Spinal cord (tissue), 3 donors: Measurements from ENCODE around the gene EPB41L4B.

GRCh38 chr9:107488257-107488518 lies 1.4 kb downstream of the KLF4 start:
- PRO-cap = no peak
- RAMPAGE, long total RNA = no peak

DNA sequence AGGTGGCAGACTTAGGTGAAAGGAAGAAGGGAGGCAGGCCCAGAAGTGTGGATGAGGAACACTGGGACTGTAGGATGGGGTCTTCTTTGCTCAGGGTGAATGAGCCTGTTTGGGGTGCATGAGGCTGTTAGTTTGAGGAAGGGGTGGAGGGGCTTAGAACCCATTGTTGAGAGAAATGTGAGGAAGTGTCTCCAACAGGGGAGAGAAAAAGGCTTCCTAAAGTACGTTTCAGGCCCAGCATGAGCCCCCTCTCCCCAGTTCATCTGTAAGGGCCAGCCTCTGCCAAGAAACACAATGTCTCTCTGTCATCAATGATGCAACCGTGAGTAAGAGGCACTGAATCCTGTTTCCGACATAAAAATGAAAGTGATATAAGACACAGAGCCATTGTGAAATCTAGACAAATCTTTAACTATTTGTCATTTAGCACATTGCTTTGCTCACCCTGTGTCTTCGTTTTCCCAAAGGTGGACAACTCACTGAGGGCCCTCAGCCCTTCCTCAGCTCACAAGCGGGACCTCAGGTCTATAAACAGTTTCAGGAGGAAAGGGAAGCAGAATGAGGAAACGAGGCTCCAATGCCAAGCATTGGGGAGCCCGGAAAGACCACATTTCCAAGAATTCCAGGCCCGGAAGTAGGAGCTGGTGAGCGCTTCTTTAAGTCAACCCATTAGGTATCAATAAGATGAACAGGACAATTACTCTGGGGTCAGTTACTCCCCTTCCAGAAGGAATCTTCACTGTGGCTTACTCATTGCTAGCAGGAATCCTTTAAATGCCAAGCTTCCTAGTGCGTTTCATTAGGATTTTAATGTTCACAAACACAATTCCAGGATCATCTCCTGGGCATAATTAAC lies 58.9 kb upstream of the KLF4 start:
- PRO-cap = no peak
- RAMPAGE, long total RNA = no peak

GRCh38 chr9:107833178-107833679 lies 343.7 kb upstream of the KLF4 start:
- PRO-cap = no peak
- RAMPAGE, long total RNA = no peak

DNA sequence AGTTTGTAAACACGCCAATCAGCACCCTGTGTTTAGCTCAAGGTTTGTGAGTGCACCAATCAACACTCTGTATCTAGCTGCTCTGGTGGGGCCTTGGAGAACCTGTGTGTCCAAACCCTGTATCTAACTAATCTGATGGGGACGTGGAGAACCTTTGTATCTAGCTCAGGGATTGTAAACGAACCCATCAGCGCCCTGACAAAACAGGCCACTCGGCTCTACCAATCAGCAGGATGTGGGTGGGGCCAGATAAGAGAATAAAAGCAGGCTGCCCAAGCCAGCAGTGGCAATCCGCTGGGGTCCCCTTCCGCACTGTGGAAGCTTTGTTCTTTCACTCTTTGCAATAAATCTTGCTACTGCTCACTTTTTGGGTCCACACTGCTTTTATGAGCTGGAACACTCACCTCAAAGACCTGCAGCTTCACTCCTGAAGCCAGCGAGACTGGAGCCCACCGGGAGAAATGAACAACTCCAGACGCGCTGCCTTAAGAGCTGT lies 461.6 kb downstream of the ACTL7B start:
- PRO-cap = no peak
- RAMPAGE, long total RNA = no peak

DNA sequence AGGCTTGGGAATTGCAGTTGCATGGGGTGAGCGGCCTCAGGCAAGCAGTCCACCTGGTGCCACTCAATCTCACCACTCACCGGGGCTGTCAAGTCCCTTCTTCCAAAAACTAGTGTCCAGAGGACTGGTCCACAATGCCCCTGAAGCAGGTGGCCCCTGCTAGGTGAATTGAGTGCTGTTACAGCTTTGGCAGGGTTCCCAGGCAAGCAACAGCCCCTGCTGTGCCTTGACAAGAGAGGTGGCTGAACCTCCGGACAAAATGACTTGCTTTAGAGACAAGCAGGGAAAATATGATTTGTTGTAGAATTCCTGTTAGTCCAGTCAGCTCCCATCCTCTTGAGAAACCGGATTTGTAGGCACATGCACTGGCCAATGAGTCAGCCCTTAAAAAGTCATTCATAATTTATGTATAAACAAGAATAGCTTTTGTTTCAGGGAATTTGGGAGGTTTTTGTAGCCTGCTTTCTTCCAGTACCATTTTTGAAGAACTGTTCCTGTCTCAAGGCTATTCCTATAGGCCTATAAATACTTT lies 411.2 kb downstream of the ACTL7B start:
- PRO-cap = no peak
- RAMPAGE, long total RNA = no peak

DNA sequence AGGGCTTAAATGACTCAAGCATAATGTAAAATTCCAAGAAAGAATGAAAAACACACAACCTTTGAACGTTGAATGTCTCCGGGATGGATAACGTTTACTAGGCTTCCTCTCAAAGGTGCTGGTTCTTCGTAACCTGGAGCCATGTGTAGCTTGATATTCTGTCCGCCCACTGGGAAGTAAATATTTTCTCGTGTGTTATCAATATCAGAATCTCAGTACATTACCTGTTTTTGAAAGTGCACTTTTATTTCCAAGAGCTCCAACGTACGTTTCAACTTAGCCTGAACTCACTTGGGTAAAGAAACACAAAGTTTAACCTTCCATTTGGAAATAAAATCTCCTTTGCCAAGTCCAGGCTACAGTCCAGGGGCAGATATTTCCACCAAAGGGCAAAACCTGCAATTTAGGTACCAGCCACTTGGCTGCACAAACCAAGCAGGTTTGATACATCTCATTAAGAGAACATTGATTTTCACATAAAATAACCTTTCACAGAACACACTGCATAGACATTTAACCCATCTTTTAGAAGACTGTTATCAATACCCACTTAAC lies 67.4 kb downstream of the EPB41L4B start:
- PRO-cap = no peak
- RAMPAGE, long total RNA = no peak

DNA sequence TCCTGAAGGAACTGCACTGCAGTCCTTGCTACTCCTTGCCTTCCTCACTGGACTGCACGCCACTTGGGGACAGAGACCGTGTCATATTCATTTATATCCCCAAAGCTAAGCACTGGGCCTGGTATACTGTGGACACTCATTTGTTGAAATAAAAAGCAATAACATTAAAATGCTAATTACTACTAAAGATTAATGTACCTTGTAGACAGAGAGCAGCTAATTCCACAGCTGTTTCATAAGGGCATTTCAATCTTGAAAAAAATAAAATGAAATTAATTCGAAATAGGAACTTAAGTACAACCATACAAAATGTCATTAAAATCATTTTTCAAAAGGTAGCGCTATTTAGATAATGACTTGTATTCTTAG lies 58.0 kb downstream of the EPB41L4B start:
- PRO-cap = no peak
- RAMPAGE, long total RNA = no peak

DNA sequence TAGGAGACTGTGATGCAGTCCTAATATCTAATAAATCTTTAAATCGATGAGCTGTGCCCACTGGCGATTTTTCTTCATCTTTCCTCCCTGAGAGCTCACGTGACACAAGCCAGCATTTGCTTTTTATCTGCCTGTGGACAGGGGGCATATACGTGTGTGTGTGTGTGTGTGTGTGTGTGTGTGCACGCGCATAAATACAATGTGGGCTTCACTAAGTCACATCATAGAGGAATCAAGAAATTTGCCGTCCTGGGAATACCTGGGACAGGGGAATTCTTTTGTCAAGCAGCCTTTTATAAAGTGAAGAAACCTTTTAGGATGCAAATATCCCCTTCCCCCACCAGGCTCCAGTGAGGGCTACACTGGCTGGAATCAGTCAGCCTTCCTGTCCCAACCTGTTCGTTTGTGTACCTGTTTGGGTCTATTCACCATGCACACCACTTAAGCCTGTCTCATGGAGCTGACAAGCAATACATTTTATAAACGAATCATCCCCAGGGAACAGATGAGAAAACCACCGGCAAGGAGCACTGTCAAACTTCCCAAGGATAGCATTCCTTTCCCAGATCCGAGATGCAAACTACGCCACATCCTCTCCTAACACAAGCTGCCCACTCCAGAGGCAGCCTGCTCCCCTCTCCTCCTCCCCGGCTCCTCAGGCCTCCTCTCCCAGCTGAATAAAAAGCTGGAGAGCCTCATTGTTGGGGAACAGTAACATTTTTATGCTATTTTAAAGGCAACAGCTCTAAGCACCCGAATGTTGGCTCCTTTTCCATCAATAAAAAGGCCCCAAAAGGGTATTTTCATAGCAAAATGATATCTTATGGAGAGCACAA lies 2.6 kb downstream of the EPB41L4B start:
- PRO-cap = no peak
- RAMPAGE, long total RNA = no peak

- PRO-cap = no peak
- RAMPAGE, long total RNA = no peak
These were observed at the start of gene EPB41L4B for GRCh38 chr9:109320804-109321575. Gene EPB41L4B (minus strand): TSS chr9:109321059.

GRCh38 chr9:109416991-109417579 lies 81.0 kb downstream of the PTPN3 start:
- PRO-cap = no peak
- RAMPAGE, long total RNA = no peak

- PRO-cap = no peak
- RAMPAGE, long total RNA = no peak
These were observed 57.4 kb downstream of the PTPN3 start for GRCh38 chr9:109440567-109441158.

- PRO-cap = no peak
- RAMPAGE, long total RNA = no peak
These were observed 139.6 kb upstream of the PALM2AKAP2 start for GRCh38 chr9:109640081-109641201.

DNA sequence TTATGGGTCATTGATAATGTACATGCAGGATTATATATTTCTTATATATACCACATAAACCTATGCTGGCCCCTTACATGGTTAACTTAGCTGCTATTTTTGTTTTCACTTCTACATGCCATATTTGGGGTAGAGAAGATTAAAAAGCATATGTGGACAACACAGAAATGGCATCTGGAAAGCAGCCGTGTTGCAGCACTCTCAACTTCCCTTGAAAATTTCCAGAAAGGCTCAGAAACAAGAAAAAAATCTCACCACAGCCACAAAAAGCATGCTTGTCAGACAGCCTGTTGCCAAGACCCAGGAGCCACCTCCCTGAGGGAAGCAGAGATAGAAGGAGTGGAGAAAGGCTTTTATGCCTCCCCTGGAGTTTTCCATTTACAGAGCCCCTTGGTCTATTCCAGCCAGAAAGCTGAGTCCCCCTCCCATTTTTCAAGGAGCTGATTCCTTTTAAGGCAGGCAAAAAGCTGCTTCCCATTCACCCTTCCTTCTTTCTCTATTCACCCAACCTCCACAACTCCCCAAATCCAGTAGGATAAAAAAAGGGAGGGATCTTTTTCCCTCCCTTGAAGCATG lies 37.3 kb upstream of the PALM2AKAP2 start:
- PRO-cap = no peak
- RAMPAGE, long total RNA = no peak

- PRO-cap = no peak
- RAMPAGE, long total RNA = no peak
These were observed 11.2 kb downstream of the PALM2AKAP2 start for GRCh38 chr9:109791295-109791551.

DNA sequence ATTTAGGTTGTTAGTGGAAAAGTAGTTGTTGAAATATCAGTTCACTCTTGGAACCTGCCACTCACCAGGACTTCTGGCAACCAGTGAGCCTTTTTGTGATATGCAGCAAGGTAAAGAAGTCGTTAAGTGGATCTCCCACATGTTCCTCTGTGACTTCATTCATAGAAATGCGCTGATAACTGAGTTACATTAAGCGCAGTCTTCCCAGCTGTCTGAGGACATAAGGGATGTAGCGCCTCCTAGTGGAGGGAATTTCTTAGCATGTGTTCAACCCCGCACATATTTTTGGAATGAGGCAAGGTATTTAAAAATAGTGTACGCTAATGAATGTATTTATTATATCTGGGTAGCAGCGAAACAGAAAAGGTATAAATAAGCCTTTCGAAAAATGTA lies 37.8 kb downstream of the PALM2AKAP2 start:
- PRO-cap = no peak
- RAMPAGE, long total RNA = no peak

GRCh38 chr9:109914410-109914764 lies 134.4 kb downstream of the PALM2AKAP2 start:
- PRO-cap = no peak
- RAMPAGE, long total RNA = no peak

- PRO-cap = no peak
- RAMPAGE, long total RNA = no peak
These were observed 166.4 kb downstream of the C9orf152 start for GRCh38 chr9:110041470-110041968.

DNA sequence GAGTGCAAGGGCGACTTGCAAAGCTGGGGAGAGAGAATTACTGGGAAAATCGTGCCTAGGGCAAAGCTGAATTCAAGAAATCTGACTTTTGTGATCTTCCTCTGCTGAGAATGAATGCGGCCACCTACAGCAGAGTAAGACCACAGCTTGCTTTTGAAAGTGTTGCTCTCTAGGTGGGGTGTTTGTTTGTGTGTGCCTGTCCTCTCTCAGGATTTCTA lies 160.5 kb downstream of the C9orf152 start:
- PRO-cap = no peak
- RAMPAGE, long total RNA = no peak

- PRO-cap = no peak
- RAMPAGE, long total RNA = no peak
These were observed 157.8 kb downstream of the C9orf152 start for GRCh38 chr9:110050147-110050513.

DNA sequence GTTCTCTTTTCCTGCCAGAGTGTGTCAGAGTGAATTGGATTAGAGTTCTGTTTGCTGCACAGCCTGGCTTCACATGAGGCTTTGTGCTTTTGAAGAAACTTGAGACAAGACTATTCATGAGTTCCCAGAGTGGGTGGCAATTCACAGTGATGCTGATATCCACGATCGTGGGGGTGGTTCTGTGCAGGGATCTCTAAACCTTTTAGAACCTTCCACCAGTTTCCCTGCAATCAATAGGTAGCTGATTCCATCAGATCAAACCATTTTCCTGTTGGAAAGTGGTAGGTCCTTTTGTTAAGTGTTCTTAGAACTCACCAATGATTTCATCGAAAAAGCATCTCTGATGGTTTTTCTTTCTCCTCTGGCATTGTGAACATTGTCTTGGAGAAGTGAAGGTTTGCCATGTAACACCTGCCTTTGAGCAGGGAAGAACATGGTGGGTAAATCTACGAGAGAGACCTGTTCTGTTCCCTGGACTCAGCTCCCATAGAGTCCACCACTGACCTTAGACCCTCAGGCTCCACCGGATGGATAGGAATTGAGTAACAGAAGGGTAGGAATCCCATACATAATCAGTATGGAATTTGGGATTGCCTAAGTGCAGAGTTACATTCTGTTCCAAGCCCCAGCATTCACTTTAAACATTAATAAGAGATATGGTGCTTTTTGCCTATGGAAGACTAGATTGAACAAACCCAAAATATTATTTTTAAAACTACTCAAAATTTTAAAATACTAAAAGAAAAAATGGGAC lies 92.2 kb downstream of the C9orf152 start:
- PRO-cap = no peak
- RAMPAGE, long total RNA = no peak